ENCODE data around the gene MRPL18.

- PRO-cap = no peak
- RRBS = no CpG with 5 or more reads among the region's 12 CpGs
These were observed 18.6 kb downstream of the SYTL3 start for GRCh38 chr6:158668446-158668929.

GRCh38 chr6:158757611-158758046 is 61.5 kb downstream of the EZR start:
- PRO-cap = no peak
- RRBS = no CpG with 5 or more reads among the region's 11 CpGs

- PRO-cap = no peak
- RRBS = no CpG with 5 or more reads among the region's 15 CpGs
These were observed 60.0 kb downstream of the EZR start for GRCh38 chr6:158759182-158759629.

DNA sequence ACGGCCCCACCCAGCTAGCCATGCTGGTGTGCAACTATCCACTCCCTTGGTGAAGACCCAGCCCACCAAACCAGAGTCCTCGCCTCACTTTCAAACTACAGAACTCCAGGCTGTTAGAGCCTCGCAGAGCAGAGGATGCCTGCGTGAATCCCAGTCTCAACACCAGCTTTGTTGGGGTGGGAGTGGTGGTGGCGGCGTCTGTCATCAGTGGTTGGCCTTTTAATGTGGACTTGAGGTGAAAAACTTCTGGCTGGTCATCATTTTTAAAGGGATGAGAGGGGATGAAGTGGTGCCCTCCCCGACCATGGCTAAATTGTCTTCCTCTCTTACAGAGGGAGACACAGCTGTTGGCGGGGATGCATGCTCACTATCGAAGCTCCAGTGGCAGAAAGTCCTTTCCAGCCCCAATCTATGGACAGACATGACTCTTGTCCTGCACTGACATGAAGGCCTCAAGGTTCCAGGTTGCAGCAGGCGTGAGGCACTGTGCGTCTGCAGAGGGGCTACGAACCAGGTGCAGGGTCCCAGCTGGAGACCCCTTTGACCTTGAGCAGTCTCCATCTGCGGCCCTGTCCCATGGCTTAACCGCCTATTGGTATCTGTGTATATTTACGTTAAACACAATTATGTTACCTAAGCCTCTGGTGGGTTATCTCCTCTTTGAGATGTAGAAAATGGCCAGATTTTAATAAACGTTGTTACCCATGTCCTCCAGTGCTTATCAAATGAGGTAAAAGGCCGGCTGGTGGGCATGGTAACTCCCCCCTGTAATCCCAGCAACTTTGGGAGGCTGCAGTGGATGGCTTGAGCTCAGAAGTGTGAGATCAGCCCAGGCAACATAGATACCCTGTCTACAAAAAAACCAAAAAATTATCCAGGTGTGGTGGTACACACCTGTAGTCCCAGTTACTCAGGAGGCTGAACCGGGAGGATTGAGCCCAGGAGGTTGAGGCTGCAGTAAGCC is 54.7 kb downstream of the EZR start:
- PRO-cap = no peak
- RRBS = no CpG with 5 or more reads among the region's 18 CpGs

DNA sequence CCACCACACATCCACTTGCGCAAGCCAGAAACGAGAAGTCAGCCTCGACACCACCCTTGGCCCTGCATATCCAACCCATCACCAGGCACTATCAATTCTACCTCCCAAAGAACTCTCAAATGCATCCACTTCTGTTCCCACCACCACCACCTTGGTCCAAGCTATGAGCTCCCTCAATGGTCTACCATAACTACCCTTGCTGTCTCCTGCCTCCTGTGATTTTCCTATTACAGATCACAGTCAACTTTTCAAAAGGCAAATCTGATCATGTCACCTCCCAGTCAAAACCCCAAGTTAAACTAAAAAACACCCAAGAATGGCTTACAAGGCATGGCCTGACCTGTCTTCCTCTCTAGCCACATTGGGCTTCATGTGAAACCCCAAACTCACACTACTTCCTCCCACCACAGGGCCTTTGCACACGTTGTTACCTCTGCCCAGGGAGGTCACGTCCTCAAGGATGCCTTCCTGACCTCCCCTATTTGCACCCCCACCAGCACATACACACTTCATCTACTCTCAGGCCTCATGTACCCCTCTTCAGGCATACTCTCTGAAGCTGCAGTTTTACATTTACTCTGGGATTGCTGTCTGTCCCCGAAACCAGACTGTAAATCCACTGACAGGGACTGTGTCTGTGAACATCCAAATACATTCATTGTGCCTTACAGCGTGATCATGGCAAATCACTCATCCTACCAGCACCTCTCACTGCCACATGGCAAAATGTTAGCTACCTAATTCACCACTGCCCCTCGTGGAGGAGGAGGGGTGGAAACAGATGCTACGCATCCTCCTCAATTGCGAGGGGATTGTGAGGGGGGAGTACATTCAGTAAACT is 6.2 kb downstream of the EZR start:
- PRO-cap = no peak
- RRBS = no CpG with 5 or more reads among the region's 10 CpGs

- PRO-cap = bidirectional peak, plus-strand start at chr6:158818373, minus-strand start at chr6:158818235
- RRBS = 1% methylated on average over 17 of the region's 52 CpGs
These were observed 1.2 kb downstream of the EZR start for GRCh38 chr6:158817890-158818472.

- PRO-cap = no peak
- RRBS = 100% methylated on average over 1 of the region's 9 CpGs
These were observed 27.7 kb upstream of the EZR start for GRCh38 chr6:158846751-158847350.

DNA sequence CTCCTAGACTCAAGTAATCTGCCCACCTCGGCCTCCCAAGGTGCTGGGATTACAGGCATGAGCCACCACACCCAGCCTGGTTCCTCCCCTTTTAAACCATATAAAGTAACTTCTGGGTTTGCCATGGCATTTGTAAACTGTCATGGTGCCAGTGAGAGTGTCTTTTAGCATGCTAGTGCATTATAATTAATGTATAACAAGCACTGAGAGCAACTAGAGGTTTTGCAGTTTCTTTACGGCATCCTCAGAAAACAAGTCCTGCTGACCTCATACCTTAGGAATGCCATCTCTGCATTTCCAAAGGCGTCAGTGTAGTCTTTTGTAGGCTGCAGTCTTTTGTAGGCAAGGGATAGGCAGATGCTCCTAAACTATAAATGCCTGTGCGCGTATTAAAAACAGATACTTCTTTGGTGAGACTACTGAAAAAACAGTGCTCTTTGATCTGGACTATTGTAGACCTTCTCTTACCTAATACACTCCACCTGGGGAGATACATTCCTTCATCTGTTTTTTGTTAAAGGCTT is 75.0 kb upstream of the EZR start:
- PRO-cap = no peak
- RRBS = no CpG with 5 or more reads among the region's 5 CpGs

GRCh38 chr6:158938801-158939082 is 61.3 kb downstream of the RSPH3 start:
- PRO-cap = no peak
- RRBS = no CpG with 5 or more reads among the region's 12 CpGs

DNA sequence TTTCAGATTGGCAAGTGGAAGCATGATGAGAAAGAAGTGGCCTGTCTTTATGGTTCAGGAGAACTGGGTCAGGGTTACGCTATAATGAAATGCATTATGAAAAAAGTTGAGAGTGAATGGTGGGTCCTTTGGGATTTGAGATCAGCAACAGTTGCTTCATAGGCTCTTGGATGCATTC is 1.8 kb downstream of the TAGAP start:
- PRO-cap = no peak
- RRBS = no CpG with 5 or more reads among the region's 1 CpG

DNA sequence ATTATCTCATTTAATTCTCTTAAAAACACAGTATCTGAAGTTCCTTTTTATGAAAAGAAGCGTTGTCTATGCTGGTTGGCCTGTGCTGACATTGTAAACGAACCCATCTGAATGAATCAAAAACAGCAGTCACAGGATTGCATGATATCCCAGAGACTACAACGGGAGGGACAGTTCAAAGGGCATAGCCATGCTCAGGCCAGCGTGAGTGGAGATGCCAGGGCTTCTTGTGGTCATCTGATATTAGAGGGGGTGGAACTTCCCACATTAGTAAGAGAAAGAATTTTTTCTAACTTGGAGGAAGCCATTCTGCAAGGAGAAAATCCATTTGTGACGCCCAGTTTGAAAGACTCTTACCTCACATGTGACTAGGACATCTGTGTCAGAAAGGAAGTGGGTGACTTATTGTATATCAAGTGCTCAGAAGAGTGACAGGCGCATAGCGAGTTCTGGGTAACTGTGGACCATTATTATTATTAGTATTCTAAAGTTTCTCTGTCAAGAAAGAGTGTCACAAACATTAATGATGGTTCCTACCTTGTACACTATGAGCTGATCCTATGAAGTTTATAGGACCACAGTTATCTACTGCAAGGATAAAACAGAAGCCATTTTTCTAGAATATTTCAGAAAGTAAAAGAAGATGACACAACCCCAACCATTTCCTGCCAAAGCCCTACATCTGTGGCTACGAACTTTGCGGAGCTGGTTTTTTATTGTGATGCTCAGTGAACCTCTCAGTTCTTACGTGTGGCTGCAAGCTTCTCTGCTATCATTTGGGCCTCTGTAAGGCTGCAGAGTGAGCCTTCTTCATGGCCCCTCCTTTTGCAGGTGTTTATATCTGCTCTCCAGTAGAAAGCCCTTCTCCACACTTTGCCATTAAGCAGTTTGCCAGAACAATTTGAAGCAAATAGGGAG is 17.5 kb upstream of the TAGAP start:
- PRO-cap = no peak
- RRBS = no CpG with 5 or more reads among the region's 10 CpGs

DNA sequence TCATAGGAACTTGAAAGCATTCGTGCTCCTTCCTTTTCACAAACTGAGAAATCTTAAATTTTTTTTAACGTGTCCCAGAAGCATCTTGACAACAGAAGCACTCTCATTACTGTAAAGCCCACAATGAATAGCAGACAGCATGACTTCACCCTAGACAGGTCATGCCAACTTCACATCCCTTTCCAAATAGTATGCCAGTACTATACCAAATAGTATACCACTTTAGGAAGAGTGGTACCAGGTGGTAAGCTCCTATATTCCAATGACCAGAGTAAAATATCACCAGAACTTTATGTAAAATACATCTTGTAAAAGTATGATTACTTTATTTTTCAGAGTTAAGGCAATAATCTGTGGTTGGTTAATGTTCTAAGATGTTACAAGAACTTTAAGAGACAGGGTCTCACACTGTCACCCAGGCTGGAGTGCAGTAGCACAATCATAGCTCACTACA is 15.8 kb downstream of the SOD2 start:
- PRO-cap = no peak
- RRBS = no CpG with 5 or more reads among the region's 2 CpGs

DNA sequence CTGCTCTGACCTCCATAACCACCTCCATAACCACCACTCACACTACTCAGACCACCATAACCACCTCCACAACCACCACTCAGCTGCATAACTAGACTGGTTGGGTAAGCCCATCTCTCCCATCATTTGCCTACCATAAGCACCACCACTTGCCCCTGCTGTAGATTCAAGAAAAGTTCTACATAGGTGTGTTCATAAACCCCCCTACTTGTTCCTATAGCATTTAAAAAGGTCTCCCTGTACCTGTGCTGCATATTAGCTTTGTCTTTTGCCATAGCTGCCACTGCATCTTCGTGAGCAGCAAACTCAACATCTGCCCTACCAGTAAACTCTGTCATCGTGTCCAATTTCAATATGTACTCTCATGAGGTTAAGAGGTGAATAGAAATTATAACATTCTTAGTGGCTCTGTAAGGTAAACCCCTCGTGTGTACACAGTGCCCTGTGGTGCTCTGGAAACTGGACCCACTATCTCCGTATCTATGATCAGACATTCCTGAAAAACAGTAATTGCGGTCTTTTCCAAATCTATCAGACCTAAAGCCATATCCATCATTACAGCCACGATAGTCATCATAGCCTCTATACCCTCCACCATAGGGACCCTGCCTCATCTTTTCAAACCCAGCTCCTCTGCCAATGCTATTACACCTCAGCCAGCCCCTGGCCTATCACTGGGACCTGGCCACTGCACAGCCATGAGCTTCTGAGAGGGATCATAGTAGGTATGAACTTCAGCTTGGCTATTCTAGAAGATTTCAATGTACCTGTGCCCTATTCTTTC is 14.4 kb upstream of the WTAP start:
- PRO-cap = no peak
- RRBS = no CpG with 5 or more reads among the region's 6 CpGs

DNA sequence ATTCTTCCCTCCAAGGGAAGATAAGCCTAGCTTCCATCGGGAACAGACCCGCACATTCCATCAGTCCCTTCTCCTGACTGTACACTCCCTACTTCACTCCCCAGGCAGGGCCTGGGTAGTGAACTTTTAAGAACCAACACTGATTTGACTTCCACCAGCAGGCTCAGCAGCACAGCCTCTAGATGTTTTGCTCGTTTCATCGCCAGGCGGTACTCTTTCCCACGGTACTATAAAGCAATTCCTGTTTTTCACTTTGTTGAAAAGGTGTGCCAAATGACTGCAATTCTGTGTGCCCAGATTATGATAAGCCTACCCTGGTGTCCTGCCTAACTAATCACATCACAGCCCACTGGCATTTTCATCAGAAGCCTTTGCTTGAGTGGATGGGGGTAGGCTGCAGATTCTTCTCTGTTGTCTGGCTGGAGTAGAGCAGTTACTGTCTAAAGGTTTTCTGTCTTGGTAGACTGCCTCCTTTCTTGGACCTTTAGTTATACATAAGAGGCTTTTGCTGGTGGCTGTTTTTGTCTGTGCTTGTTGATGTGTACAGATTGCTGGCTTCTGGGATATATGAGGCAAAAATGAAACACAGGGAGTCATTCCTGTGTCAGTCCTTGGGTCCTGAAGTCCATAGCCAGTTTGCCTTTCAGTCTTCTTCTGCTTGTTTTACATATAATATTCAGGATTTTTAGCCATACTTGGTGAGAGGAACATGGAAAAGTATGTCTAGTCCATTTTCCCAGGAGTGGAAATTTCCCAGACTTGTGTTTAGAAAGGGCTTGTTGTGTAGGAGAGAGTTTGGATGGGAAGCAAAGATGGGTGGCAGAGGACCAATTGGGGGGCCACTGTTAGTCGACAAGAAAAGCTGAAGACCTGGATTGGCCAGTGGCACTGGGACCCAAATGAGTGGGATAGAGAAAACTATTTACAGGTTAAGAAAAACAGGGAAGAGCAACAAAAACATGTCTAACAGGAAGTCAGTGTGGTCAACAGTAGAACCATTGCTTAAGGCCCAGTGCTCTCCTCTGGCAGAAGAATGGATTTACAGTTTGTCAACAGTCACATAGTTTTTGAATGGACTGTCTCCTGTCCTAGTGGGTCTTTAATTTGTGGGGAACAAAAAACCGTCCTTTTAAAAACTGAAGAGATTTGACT is 12.6 kb upstream of the WTAP start:
- PRO-cap = no peak
- RRBS = no CpG with 5 or more reads among the region's 8 CpGs

GRCh38 chr6:159717520-159718510 is 9.5 kb upstream of the WTAP start:
- PRO-cap = no peak
- RRBS = no CpG with 5 or more reads among the region's 3 CpGs

DNA sequence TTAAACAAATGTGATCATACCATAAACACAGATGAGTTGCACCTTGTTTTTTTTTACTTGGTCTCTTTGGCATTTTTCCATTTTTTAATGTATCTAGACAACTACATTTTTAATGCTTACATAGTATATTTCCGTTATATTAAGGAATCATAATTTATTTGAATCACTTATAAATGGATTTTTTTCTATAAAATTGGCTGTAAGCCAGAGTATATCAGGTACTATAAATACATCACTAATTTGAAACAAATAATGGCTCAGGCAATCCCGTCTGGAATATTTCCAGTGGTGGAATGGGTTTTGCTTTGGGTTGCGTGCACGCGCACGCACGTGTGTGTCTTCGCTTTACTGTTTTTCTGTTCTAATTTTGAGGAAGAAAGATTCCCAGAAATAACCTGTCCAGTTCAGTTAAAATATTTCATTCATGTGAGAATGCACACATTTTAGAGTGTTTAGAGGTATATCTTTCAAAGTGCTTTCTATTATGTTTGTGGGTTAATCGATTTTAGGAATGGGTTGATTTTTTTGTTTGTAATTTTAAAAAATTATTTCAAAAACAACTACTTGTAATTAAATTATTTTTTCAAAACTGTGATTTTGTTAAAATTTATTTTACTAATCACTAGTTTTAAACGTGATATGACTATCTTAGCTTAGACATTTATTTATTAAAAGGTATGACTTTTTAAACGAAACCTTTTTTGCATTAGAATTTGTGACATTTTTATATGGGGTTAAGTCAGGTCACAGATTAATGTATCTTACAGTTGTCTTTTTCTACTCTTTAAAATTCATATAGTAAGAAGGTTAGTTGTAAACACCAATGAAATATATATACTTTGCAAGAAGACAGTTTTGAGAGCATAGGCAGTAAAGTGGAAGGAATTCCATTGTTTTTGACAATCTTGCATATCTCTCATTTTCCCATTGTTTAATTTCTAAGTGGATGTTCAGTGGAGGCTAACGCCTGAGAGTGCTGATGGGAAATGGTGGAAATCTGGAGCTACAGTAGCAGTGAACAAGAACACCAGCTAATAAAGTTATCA is 10.9 kb upstream of the ACAT2 start:
- PRO-cap = no peak
- RRBS = no CpG with 5 or more reads among the region's 12 CpGs

GRCh38 chr6:159777313-159778309 is 11.8 kb downstream of the TCP1 start:
- PRO-cap = no peak
- RRBS = no CpG with 5 or more reads among the region's 7 CpGs

DNA sequence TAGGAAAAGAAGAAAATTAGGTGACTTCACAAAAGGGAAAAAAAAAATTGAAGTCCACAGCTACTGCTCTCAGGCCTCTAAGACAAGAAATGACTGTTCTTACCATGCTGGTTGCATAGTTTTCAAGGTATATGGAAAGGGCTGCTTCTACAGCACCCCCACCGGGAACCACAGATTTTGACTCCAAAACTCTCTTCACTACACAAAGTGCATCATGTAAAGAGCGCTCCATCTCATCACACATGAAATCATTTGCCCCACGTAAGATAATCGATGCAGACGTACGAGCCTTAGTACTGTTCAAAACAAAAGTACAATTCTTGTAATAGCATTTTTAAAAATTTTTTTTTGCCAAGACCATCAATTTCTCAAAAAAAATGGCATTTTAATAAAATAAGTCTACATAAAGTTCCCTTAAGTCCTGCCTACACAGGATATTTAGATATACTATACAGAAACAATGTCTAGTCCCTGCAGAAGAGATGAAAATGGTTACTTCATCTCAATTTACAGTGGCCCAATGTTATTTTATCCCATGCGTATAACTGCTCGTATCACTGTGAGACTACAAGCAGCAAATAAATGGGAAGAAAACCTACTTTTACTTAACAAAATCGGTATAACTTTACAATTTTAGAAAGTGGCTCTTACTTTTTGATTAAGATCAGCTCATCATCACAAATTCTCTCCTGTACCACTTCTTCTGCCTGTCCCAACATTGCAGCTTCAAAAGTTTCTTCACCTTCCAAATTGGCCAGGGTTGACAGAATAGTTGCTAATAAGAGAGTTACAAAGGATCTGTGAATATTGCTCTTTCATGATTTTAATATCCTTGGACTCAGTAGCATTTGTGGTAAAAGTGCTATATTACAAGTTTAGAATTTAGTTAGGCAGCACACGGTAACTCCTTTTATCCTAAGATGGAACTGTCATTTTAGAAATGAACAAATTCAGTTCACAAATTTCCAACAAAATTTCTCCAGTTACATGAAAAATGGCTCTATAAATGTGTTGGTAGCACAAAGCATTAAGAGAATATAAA is 9.3 kb downstream of the TCP1 start:
- PRO-cap = no peak
- RRBS = no CpG with 5 or more reads among the region's 10 CpGs

- PRO-cap = no peak
- RRBS = no CpG with 5 or more reads among the region's 1 CpG
These were observed 8.4 kb downstream of the TCP1 start for GRCh38 chr6:159780834-159781480.

GRCh38 chr6:159790381-159790651 is at the start of gene MRPL18:
TSS of gene MRPL18 (plus strand) at chr6:159790467.
- PRO-cap = bidirectional peak, plus-strand start at chr6:159790454, minus-strand start at chr6:159790306
- RRBS = no CpG with 5 or more reads among the region's 20 CpGs